ENCODE results near the genes YTHDF1, ARFRP1 and ZBTB46.

DNA sequence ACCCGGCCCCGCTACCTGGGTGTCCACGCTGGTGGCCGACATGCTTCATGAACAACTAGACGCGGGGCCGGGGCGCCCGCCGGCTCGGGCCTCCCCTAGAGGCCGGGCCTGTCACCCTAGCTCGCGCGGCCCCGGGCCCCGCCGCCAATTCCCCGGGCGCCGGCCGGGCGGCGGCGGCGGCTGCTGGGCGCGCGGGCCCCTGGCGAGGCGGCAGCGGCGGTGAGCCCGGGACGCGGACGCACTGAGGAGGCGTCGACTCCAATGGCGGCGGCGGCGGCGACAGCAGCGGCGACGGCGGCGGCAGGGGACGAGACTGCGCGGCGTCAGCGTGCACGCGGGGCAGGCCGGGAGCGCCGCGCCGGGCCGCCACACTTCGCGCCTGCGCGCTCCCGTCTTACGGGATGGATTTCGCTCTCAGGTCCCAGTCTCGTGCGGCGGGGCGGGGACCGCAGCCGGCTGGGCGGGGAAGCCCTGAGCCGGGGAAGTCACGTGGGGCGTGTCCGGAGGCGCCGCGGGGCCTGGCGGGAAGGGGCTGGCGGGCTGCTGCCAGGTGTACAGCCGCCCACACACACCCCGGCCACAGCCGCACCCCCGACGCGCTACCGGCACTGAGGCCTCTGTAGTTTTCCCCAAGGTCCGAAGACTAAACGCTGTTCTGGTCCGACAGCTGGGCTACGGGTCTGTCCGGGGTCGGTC lies at the start of gene YTHDF1:
YTHDF1 (minus strand) TSS at position 281 of the 696 bp plus-strand sequence.
- RRBS, 2 experiments: under 1 to 1% methylated on average over 45 to 57 of the region's 98 CpGs

GRCh38 chr20:63252920-63254052 lies 977 bp downstream of the NKAIN4 start:
- RRBS, 2 experiments: 2% methylated on average over 28 of the region's 79 CpGs

DNA sequence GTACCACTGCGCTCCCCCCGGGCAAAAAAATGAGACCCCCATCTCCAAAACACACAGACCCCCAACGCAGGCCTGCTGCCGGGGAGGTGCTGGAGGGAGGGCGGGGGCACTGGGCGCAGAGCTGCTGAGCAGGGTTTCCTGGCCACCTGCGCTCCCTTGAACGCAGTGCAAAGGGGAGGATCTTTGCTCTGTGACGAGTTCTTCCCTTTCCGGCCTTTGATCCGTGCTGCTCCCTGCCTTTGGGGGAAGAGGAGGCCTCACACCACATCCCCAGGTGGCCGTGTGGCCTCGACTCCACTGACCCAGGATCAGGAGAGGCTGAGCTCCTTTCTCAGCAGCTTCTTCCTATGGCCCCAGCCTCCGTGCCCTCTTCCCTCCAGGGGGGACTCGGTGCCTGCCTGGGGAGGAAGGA lies 8.9 kb upstream of the COL20A1 start:
- RRBS, 2 experiments: 92 to 95% methylated on average over 3 of the region's 15 CpGs

- RRBS, 2 experiments: no CpG with 5 or more reads among the region's 14 CpGs
Observed at GRCh38 chr20:63409860-63410191, 48.7 kb upstream of the CHRNA4 start.

GRCh38 chr20:63448101-63448635 lies 24.3 kb downstream of the KCNQ2 start:
- RRBS, 2 experiments: 91 to 100% methylated on average over 2 of the region's 29 CpGs

GRCh38 chr20:63471035-63472128 lies 1.1 kb downstream of the KCNQ2 start:
- RRBS, 2 experiments: 3 to 17% methylated on average over 22 to 32 of the region's 91 CpGs

GRCh38 chr20:63560035-63560742 lies 6.2 kb downstream of the FNDC11 start:
- RRBS, 2 experiments: 90 to 92% methylated on average over 2 to 4 of the region's 36 CpGs

DNA sequence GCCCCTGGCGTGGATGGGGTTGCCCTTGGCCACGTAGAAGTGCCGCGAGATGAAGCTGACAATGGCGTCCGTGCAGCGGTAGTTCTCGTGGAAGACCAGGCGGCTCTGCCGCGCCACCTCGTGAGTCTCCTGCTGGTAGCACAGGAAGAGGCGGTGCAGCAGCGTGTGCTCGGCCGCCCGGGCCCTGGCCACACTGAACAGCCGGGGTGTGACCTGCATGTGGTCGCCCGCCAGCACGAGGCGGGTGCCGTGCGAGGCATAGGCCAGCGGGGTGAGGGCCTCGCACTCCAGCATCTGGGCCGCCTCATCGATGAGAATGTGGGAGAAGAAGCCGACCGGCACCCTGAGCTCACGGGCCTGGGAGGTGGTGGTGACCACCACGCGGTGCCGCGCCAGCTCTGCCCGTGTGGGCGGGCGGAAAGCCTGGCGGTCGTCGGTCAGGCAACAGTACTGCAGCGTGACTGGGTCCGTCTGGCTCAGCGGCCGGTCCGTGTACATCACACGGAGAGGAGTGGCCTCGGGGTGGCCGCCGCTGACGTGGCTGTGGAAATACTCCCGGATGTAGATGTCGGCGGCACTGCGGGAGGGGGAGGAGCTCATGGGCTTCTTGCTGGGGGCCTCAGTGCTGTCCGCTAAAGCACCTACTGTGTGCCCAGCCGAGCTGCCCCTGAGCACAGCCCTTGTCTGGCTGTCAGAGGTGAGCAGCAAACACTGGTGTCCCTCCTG lies 6.8 kb downstream of the HELZ2 start:
- RRBS, 2 experiments: 93 to 97% methylated on average over 8 of the region's 57 CpGs

DNA sequence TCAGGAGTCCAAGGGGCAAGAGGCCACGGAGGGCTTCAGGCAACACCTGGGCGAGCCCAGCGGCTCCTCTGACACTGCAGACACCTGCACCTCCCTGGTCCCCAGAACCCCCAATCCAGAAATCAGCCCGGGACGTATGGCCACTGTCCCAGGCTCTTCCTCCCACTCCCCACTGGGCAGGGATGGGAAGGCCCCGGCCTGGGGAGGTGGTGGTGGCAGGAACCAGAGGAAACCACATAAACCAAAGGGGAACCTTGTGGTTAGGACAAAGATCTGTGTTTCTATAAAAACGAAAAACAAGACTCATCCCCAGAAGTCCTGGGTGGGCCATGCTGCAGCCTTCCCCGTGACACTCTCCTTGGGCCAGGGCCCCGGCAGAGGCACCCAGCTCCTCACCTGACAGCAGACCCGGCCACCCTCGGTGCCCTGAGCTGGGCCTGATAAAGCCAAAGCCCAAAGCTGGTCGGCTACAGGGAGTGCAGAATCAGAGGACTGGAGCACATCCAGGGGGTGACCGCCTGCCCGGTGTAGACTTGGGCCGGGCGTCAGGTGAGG lies 6.2 kb downstream of the HELZ2 start:
- RRBS, 2 experiments: 91 to 94% methylated on average over 5 to 9 of the region's 16 CpGs

DNA sequence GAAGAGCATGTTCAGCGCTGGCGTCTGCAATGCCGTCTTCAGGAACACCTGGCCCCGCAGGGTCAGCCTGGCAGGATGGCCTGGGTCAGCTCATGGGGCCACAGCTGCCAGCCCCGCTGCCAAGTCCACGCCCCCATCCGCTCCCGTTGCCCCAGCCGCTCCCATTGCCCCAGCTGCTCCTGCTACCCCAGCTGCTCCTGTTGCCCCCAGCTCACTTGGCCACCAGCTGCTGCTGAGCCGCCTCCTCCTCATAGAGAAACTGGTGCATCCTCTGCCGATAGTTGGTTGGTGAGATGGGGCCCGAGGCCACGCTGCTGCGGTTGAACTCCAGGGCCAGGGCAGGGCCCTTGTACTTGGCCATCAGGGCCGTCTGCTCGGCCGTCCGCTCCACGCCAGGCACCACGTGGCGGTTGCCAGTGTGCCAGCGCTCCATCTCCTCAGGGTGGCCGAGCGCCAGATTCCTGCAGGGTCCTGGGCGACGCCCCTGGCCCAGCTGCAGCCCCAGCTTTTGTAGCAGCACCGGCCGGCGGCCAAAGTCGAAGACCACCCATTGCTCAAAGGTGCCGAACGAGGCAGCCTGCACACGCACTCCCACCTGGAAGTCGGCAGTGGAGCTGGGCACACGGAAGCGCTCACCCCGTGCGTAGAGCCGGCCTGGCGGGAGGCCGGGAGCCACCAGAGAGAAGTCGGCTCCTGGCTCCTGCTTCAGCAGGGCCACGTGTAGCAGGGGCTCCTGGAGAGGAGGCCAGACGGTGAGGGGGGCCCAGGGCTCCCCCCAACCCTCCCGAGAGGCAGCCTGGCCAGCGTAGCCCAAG lies 4.9 kb downstream of the HELZ2 start:
- RRBS, 2 experiments: no CpG with 5 or more reads among the region's 46 CpGs

DNA sequence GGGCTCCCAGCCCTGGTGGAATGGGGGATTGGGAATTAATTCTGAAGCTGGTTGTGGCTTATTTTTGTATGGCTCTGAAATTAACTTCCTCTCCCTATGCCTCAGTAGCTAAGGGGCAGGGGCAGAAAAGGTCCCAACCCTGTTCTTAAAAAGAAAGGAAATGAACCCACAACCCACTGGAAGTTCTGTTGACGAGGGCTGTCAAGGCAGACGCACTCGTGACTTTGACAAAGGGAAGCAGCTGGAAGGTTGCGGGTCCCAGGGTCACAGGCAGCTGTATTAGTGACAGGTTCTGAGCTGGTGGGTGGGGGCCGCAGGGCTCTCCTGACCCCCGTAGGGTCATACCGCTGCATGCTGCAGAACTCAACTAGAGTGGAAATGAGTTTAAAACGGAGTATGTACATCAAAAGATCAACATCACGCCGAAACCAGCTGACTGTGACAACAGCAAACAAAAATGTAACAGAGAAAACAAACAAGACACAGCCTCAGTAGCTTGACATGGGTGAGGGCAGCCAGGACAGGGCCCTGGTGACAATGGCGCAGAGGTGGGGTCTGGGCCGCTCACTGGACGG lies 14.1 kb upstream of the HELZ2 start:
- RRBS, 2 experiments: no CpG with 5 or more reads among the region's 13 CpGs

GRCh38 chr20:63640749-63641230 lies 12.4 kb downstream of the STMN3 start:
- RRBS, 2 experiments: no CpG with 5 or more reads among the region's 32 CpGs

DNA sequence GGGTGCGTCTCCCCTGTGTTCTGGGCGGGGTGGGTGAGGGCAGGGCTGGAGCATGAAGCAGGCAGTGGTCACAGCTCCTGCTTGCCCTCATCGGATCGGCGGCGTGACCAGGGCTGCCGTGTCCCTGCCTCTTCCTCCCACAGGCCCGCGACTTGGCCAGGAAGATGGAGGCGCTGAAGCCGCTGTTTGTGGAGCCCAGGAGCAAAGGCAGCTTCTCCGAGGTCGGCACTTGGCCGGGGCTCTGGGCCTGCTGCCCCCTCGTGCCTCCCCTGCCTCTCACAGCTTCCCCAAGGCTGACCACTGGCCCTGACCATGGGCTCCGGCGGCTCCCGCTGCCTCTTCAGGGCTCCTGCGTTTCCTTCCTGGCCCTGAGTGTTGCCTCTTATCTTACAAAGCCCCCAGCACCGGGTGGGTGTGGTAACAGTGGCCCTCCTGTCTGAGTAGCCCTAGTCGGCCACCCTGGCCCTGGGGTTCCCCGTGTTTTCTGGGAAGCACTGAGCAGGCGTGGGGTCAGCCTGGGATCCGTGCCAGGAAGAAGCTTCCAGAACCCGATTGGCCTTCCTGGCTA lies 8.0 kb upstream of the TNFRSF6B start:
- RRBS, 2 experiments: 74 to 88% methylated on average over 4 to 7 of the region's 25 CpGs

DNA sequence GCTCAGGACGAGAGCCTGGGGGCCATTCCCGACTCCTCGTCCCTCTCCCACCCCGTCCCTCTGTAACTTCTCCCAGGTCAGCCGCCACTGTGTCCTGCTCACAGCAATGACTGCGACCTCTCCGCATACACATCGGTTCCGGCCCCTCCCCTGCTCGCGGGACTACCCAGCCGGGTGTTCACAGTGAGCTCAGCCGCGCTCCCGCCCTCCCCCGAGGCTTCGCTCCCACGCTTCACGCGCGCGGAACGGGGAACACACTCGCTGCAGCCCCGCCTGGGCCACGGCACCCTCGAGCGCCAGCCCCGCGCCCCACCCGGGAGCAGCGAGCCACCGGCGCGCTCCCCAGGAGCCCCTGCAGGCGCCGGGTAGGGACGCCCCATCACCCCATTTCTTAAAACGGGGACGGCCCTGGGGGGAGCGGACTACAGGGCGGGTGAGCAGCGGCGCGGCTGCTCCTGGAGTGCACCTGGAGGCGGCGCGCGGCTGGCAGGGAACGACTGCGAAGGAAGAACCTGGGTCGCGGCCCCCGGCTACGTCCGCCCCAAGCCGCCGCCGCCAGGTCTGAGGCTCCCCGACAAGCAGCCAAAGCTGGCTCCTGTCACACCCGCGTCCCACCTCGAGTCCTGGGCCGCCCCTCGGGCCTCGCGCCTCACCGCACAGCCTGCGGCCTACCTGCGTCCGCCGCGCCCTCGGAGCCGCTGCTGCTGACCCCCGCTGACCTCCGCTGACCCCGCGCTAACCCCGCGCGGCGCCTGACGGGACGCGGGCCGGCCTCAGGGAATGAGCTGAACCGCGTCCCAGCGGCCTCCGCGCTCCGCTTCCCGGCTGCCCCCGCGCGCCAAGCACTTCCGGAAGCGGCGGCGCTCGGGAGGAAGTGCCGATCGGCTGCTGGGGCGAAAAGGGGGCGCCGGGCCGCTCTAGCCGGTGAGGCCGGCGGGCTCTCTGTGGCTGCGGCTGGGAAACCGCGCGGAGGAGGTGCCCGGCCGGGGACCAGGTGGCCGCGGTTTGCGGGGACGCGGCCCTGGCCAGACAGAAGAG lies at the start of gene ARFRP1:
ARFRP1 (minus strand) TSS at position 782 of the 1,038 bp plus-strand sequence.
- RRBS, 2 experiments: under 1 to 1% methylated on average over 31 of the region's 122 CpGs

DNA sequence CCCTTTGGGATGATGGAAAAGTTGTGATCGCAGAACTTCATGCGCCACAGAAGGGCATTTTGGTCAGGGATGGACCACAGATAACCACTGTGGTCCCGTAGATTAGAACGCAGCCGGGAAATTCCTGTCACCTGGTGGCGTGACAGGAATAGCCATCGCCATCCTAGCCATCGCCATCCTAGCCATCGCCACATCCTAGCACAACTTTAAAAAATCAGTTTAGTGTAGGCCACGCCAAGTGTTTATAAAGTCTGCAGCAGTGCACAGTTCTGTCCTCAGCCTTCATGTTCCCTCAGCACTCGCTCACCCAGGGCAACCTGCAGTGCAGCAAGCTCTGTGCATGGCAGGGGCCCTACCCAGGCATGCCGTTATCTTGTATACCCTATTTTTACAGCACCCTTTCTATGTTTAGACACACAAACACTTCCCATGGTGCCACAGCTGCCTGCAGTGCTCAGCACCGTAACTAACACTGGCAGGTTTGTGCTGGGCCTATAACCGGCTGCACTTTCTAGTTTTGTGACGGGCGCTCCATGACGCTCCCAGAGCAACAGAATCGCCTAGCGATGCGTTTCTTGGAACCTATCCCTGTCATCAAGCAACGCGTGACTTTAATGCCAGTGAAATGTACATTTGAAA lies 43.8 kb downstream of the ZBTB46 start:
- RRBS, 2 experiments: no CpG with 5 or more reads among the region's 22 CpGs

- RRBS, 2 experiments: no CpG with 5 or more reads among the region's 30 CpGs
Observed at GRCh38 chr20:63807769-63808158, 23.3 kb downstream of the ZBTB46 start.

DNA sequence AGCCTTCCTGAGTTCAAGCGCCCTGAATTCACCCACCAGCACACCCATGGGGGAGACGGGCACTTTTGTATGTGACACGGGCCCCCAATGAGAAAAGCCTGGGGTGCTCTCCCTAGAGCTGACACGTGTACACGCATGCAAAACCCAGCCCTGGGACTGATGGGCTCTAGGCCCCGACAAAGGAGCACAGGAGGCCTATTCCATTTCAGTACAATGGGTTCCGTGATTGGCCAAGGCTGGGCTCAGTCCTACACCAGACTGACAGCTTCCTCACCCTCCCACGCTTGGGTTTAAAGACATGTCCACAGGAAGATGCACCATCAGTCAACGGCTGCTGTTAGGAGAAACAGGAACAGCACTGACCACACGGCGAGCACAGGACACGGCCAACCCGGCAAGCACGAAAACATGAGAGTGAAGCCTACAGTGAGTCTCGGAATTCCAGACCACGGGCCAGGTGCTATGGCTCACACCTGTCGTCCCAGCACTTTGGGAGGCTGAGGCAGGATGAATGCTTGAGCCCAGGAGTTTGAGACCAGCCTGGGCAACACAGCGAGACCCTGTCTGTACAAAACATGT lies 8.7 kb downstream of the ZBTB46 start:
- RRBS, 2 experiments: no CpG with 5 or more reads among the region's 18 CpGs

DNA sequence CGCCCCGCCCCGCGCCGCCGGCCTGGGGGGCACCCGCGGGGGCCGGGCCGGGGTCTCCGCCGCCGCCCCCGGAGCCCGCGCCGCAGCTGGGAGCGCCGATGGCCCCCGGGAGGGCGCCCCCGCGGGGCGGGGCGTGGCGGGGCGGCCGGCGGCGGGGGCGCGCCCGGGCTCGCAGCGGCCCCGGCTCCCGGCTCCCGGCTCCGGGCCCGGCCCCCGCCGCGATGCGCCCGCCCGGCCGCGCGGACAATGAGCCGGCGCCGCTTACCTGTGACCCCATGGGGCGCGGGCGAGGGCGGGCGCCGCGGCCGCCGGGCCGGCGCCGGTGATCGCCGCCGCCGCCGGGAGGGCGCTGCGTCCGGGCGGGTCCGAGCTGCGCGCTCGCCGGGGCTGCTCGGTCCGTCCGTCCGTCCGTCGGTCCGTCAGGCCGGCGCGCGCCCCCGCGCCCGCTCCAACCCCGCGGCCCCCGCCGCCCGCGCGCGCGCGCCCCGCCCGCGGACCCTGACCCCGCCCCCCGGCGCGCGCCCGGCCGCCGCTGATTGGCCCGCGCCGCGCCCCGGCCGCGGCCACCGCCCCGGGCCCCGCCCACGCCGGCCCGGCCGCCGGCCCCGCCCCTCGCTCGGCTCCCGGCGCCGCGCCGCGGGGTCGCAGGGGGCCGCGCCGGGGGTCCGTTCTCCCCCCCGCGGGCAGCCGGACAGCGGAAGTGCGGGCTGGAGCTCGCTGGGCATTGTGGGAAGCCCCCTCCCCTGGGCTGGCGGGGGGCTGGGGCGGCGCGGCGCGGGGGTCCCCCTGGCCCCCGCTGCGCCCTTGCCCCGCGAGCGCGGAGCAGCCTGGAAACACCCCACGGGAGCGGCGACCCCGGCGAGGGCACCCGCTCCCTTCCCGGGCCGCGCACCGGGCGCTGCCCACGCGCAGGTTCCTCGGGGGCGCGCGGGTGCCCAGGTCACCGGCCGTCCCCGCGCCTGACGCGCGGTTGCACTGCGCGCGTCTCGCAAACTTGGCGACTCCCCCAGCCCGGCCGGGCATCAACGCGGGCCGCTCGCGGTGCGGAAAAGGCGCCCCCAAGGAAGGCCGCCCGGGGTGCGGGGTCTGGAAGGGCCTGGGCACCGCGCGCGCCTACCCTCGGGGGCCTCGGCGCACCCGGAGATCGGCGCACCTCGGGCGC lies at the start of gene ZBTB46:
ZBTB46 (minus strand) TSS at position 433 of the 1,162 bp plus-strand sequence.
- RRBS, 2 experiments: 1 to 2% methylated on average over 101 of the region's 213 CpGs

DNA sequence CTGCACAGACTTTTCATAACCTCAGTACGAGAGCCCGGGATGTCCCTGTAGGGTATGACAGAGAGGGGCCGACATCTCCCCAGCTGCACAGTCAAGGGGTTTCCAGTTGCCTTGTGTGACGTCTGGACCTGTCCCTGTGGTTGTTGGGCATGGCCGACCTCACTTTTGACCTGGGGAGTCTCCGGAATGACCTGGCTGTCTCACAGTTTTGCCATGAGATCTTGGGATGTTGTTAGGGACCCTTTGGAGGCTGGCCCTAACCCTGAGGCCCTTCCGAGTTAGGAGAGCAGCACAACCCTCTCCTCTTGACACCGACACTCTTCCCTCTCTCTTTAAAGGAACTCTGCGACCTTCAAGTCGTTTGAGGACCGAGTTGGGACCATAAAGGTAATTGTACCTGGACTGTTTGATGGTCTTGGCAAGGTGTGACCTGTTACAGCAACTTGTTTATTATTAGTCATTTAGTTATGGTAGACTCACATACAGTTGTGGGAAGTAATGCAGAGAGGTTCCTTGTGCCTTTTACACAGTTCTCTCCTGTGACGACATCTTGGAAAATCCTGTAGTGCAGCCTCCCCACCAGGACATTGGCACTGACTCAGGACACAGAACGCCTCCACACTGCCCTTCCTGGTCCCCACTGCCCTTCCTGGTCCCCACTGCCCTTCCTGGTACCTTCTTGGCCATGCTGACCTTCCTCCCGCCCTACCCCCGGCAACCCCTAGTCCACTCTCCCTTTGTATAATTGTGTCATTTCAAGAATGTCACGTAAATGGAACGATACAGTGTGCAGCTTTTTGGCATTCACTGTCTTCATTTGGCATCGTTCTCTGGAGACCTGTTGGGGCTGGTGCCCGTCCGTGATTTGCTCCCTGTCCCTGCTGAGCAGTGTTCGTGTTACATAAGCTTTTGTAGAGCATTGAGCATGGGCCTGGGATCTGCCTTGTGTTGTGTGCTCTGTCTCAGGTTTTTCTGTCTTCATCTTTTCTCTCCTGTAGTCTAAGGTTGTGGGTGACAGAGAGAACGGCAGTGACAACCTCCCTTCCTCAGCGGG lies 5.7 kb upstream of the DNAJC5 start:
- RRBS, 2 experiments: no CpG with 5 or more reads among the region's 23 CpGs

- RRBS, 2 experiments: no CpG with 5 or more reads among the region's 21 CpGs
Observed at GRCh38 chr20:63889906-63890737, 4.8 kb upstream of the DNAJC5 start.